Measurements from ENCODE around the genes CCDC158 and CCNI.

GRCh38 chr4:76163147-76163567, 15.0 kb upstream of the NUP54 start:
- PRO-cap = no peak

DNA sequence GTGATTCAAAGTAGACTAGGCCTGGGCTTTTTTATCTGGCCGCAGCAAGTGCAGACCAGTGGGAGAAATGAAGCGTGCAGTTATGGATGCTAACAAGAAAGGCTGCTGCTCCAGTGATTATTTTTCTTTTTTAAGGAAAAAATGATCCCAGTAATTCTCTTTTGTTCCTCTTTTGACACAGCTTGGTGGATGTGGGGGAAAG, 1.3 kb downstream of the SCARB2 start:
- PRO-cap = no peak

DNA sequence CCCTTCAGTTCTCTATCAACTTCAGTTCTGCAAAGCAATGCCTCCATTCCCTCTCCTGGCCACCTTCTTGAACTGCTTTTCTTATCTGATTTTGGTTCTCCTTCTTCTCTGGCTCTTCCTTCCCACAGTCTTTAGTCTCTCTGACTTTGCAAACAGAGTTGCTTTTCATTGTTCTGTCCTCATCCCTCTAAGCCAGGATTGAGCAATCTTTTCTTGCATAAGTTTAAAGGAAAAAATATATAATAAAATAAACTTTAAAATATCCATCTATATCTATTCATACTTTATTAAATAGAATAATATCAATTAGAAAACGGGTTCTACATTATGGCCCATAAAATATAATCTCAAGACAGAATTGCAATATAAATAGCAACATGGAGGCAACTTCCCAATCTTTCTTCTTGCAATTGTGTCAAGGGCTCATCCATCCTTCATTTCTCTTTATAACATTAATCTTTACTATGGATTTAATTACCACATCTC, 3.4 kb upstream of the STBD1 start:
- PRO-cap = no peak

DNA sequence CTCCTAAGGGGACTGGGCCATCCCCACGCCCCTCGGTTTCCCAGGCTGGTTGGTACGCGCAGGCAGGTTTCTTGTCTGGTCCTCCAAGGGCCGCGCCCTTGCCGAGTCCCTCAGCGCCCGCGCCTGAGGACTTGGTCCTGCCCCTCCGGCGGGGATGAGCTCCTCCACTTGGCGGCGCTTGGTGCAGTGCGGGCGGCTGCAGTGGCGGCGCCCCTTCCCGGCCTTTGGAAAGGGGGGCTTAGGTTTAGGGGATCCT, 505 bp downstream of the STBD1 start:
- PRO-cap = bidirectional peak, plus-strand start at position 38 of the sequence, minus-strand start at position 42 of the sequence; unidirectional peak, minus-strand start at position 125 of the sequence

GRCh38 chr4:76420854-76422026, at the start of gene CCDC158:
Gene CCDC158 (minus strand): TSS chr4:76421141.
- PRO-cap = bidirectional peak, plus-strand start at chr4:76421189, minus-strand start at chr4:76421054

GRCh38 chr4:76581356-76581926, 146.4 kb downstream of the SHROOM3 start:
- PRO-cap = no peak

GRCh38 chr4:76631532-76632166, 196.6 kb downstream of the SHROOM3 start:
- PRO-cap = no peak

DNA sequence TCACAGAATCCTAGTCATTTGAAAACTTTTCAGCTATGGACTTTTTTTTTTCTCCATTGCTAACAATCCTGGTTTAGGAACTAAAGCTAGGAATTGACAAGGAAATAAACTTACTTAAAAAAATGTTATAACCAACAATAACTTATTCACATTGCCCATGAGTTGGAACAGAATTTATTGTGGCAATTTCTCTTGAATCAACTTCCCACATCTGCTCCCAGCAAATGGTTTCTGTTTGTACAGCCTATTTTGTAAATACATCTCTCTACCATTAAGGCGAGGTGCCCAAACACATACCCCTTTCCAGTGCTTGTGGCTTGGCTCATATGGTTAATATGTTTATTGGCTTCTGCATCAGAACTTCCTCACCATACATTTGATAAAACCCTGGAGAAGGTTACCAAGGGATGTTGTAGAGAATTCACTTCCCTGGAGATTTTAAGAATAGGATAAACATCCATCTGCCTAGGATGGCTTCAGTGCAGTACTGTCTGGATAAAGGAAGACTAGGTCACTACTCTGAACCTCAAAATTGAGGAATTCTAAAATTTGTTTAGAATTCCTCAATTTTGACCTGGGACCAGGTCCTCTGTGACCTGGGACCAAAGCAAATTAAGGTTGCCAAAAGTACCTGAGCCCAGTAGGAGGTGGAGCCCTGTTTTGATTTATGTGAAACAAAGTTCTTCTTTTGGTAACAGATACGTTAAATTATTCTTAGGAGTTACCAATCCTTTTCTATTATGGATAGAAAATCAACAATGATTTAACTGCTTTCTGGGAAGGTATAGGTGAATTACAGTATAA, 206.9 kb downstream of the SOWAHB start:
- PRO-cap = no peak

DNA sequence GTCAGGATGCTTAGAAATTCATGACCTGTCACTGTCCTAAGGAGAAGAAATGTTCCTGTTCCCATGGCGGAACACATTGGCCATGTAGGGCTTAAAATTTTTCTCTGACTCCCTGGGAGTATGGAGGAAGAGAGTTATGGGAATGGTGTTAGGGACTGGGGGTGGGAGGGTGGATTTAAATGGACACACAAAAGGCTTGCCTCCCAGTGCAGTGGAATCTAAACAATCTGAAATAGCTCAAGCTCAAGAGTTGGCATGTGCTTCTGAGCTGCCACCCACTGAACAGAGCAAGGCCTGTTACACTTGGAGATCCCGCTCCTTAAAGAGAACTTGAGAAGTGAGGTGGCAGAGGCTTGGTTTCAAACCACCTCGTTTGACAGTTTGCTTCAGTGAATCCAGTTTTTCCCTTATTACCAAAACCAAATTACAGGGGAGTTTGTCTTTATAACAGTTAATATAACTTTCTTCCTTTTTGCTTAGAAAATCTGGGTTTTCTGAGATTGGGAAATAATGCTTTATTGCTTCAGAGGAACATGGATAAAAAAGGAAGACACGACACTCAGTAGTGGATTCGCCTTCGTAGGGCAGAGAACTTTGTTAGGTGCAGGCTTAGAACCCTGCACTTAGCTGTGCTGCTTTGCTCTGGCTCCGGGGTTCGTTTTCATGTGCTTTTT, 188.4 kb downstream of the SOWAHB start:
- PRO-cap = no peak

DNA sequence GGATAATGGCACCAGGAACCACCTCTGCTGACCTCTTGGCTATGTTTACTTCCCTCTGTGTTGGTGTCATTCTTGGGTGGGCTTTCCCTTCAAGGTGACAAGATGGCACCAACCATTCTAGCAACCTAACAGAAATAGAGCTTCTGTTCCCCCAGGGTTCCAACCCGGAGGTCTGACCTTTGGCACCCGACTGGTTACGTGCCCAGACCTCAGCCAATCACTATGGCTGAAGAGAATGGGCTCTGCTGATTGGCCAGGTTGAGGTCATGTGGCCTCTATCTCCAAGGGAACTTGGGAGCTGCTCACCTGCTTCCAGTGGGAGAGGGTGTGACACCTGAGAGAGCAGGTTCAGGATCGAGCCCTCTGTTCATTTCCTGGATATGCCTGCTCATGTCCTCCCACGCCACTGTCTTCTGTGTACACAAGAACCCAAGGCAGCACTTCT, 11.1 kb downstream of the SOWAHB start:
- PRO-cap = no peak

GRCh38 chr4:76896325-76897128, 1.4 kb downstream of the SOWAHB start:
- PRO-cap = no peak

DNA sequence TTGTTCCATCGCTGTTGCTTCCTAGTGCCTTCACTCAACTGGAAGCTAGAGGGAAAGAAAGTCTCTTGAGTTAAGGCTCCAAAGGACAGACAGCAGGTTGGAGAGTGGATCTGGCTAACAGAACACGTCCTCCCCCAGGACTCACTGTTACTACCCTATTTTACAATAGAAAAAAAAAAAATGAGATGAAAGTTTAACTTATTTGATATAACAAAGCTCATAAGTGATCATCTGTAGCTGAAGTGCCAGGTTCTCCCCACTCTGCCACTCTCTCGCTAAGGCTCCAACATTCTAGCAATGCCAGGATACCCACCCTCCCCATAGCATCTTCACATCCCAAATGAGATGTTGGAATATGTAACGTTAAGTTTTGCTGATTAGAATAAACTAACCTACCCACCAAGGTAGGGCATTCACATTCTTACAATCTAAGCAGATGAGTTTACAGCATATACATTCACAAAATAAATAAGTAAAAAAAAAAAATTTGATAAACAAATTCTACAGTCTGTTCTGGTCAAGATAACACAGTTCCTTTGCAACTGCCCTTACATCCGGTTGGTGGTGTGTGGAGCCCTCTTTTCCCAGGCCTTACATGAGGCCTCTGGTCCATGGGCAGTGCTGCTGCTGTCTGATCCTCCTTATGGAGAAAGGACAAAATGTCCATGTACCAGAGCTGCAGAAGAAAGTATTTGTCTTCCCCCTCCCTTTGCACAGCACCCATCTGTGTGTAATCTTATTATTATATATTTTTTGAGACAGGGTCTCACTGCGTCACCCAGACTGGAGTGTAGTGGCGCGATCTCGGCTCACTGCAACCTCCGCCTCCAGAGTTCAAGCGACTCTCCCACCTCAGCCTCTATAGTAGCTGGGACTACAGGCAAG, 2.3 kb upstream of the SEPTIN11 start:
- PRO-cap = no peak

DNA sequence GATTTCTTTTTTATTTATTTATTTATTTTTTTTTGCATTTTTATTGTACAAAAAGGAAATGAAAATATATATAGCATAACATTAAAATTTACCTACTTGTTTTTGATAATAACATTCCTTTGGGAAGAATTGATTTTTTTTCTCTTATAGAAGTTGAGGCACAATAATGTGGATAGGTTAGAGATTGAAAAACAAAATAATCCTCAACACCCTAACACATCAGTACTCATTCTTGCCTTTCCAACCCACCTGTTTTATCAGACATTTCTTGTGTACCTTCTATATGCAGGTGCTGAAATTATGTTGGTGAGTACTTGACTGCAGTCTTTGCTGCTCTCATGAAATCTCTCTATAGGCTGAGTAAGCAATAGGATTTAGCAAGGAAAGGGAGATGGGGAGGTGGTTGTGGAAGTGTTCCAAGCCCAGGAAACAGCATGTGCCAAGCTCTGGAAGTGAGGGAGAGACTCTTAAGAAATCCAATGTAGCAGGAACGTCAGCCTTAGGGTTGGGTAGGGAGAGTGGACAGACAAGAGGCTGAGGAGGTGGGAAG, 5.5 kb downstream of the SEPTIN11 start:
- PRO-cap = no peak

GRCh38 chr4:76962502-76962731, 12.9 kb downstream of the SEPTIN11 start:
- PRO-cap = no peak

DNA sequence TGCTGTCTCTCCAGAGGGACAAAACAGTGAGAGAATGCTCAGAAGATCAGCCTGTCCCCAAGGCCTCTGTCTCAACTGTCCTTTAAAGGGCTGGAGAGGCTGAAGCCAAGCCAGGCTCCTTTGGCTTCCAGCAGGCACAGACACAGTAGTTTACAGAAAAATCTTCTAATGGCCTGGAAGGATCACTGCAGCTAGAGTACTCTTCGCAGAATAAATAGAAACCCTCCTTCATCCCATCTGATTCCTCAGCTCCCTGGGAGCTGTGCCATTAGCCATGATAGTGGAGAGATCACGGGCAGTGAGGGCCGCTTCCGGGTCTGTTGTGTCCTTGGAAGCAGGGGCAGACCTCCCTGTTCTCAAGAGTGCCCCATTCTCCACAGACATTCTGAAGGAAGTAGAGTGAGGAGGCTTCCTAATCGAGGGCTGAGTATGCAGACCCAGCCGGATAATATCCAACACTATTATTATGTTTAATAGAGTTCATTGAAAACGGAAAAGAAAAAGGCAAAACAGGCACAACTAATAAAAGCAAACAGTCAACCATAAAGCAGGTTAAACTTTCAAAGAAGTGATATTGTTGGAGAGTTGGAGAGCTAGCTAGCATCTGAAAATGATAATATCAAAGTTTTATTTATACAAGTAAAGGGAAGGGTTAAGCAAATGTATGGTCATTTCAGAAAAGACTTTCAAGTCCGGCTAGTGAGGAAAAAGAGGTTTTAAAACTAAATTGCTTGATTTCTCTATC, 62.9 kb downstream of the CCNI start:
- PRO-cap = no peak

GRCh38 chr4:77023523-77024285, 52.1 kb downstream of the CCNI start:
- PRO-cap = no peak

- PRO-cap = no peak
Measured at GRCh38 chr4:77048357-77048619, 27.5 kb downstream of the CCNI start.

DNA sequence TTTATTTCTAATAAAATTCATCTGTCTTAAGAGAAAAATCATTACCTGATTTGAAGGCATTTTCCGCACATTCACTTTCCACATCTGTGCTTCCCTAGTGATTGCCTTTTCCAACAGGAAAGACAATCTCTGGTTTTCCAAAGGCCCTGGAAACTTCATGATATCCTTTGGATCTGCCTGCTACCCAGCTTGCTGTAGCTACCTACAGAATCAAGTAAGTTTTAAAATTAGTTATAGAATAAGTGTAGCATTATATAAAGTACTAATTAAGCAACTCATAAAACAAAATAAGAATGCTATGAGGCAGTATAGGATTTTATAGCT, 9.6 kb downstream of the CCNI start:
- PRO-cap = no peak

- PRO-cap = no peak
Measured at GRCh38 chr4:77074329-77074648, 1.5 kb downstream of the CCNI start.

- PRO-cap = bidirectional peak, plus-strand start at chr4:77076105, minus-strand start at chr4:77075992; bidirectional peak, plus-strand start at chr4:77076482, minus-strand start at chr4:77076309
Measured at GRCh38 chr4:77075869-77076554, at the start of gene CCNI. Gene CCNI (minus strand): TSS chr4:77075989.